GM19240 (cell line): Measurements from ENCODE around the gene SRF.

DNA sequence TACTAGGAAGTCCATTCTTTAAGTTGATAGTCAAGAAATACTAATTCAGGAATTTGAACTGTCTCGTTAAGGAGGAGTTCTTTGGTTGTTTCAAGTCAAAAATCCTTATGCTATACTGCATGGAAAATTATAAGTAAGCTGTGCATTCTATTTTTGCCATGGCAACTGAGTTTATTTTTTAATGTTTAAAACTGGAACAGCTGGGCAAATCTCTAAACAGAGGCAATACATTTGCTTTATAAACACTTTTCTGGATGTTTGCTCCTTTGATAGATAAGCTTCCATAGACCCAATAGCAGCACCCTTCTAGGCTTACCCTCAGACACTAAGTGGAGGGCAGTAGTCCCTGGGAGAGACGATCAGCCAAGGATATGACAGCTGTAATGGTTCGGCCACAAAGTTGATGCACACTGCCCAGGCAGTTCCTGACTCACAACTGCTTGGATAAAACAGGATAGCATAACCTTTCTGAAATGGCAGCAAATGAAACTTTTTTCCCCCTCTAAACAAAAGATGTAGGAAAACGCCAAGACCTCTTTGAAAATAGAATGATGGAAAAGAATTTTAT lies 8.5 kb upstream of the MRPS10 start:
- RRBS: no CpG with 5 or more reads among the region's 4 CpGs

GRCh38 chr6:42259387-42260196 lies 41.9 kb upstream of the MRPS10 start:
- RRBS: 89% methylated on average over 4 of the region's 35 CpGs

DNA sequence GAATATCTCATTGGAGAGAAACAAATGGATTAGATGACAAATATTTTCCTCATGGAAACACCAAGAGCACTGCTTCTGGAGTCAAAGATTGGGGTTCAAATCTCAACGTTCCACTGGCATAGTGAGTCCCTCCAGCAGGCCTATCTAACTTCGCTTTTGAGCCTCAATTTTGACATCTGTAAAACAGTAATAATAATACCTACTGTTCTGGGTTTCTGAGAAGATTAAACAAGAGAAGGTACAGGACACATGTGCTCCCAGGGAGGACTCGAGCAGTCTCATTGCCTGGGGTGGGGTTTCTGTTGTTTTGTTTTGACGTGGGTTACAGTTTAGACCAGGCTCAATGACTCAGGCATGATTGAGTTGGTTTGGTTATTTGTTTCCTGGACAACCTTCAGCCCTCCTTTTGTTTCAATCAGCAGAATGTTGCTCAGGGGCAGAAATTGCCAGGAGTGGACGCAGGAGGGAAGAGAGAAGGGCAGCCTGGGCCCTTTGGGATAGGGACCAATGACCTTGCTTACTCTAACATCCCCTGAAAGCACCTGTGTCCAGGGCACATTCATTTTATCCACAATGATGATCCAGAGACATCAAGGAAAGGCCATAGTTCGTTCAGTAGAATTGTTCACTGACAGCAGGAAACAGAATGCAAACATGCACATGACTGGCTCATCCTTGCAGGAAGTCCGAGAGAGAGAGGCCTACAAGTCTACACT lies 74.4 kb upstream of the MRPS10 start:
- RRBS: no CpG with 5 or more reads among the region's 7 CpGs

GRCh38 chr6:42403100-42403934 lies 48.4 kb downstream of the TRERF1 start:
- RRBS: no CpG with 5 or more reads among the region's 14 CpGs

DNA sequence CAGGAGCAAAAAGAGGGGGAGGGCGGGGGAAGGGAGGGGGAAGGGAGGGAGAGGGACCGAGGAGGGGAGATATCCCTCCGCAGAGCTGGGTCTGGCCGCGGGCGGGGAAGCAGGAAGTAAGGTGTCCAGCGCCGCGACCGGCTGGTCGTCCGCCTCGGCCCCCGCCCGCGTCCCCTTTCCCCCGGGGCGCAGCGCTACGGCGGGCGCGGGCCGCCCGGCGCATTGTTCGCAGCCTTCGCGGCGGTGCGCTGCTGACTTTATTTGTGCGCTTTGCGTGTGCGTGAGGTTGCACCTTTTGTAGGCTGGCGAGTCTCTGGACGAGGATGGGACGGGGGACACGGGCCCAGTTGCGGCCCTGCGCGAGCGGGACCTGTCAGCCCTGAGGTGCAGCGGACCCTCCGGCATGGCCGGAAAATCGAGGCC lies 527 bp upstream of the TRERF1 start:
- RRBS: 2% methylated on average over 8 of the region's 46 CpGs

- RRBS: no CpG with 5 or more reads among the region's 23 CpGs
Measured at GRCh38 chr6:42454175-42455139, 2.7 kb upstream of the TRERF1 start.

- RRBS: no CpG with 5 or more reads among the region's 3 CpGs
Measured at GRCh38 chr6:42573533-42574340, 9.9 kb downstream of the UBR2 start.

- RRBS: 2% methylated on average over 14 of the region's 77 CpGs
Measured at GRCh38 chr6:42782539-42783279, 857 bp downstream of the BICRAL start.

- RRBS: no CpG with 5 or more reads among the region's 1 CpG
Measured at GRCh38 chr6:42784278-42784550, 2.4 kb downstream of the BICRAL start.

DNA sequence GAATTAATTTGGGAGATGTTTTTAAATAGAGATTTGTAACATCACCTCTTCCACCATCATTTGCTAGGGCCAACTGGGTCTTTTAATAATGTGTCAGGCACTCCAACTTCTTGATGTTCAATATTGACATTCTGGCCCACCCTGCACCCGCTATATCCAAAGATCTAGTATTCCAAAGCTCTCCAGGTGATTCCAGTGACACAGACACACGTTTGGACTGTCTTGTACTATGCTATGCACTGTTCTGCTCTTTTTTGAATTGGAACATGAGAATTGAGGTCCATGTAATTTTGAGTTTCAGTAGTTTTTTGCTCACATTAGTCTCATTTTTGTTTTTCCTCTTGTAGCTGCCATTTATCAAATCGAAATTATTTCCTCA lies 2.9 kb downstream of the BICRAL start:
- RRBS: no CpG with 5 or more reads among the region's 3 CpGs

DNA sequence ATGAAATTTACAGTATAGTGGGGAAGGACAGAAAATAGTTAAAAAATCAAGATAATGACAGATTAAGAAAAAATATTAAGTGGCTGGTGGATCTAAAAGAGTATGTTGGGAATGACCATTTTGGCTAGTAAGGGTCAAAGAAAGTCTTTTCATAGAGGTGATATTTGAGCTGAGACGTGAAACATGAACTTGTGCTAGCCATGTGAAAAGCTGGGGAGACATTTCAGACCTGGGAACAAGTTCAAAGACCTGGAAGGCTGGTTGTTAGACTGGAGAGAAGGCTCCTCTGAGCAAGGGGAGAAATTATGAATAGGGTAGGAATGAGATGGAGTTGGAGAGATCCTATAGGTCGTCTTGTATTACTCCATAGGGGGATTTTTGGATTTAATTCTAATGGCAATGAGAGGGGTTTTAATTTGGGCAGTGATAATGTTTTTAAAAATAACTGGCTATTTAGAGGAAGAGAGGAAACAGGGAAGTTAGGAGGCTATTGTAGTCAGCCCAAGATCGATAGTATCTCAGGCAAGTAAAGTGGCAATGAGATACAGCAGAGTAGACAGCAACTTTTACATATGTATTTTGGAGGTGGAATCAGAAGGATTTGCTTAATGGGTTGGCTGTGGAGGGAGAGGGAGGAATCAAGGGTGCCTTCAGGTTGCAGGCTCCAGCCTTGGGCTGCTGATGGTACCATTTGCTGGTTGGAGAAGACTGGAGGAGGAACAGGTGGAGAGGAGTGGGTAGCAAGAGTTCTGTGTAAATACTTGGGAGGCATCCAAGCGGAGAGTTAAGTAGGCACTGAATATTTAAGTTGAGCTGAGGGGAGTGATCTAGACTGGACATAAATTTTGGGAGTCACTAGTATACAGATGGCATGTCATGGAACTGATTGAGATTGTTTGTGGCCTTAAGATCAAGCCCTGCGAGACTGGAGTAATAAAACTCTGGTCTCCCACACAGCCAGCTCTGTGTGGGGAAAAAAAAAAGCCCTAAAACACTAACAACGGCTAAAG lies 5.0 kb downstream of the BICRAL start:
- RRBS: no CpG with 5 or more reads among the region's 6 CpGs

- RRBS: no CpG with 5 or more reads among the region's 13 CpGs
Measured at GRCh38 chr6:42942344-42943240, 13.3 kb downstream of the CNPY3 start.

DNA sequence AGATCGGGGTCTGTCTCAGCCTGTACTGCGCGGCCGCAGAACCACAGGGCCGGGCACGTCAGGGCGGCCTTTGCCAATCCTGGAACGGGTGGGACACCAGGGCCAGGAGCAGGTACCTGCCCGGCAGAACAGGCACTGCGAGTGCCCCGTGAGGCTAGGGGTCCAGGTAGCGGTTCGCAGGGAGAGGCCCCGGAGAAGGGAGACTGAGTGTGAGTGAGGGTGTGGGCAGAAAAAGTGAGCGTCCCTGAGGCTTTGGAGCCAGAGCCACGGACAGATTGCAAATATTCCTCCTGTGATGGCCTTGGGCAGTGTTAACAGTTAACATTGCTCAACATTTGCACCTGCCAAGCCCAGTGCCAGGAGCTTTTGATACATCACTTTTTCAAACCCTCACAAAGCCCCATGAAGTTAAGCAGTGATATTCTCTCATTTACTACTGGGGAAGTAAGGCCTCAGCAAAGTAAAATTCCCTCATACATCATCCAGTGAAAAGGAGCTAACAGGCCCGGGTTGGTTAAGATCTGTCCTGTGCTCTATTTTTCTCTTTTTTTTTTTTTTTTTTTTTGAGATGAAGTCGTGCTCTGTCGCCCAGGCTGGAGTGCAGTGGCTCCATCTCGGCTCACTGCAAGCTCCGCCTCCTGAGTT lies 575 bp downstream of the GNMT start:
- RRBS: 48% methylated on average over 13 of the region's 21 CpGs

DNA sequence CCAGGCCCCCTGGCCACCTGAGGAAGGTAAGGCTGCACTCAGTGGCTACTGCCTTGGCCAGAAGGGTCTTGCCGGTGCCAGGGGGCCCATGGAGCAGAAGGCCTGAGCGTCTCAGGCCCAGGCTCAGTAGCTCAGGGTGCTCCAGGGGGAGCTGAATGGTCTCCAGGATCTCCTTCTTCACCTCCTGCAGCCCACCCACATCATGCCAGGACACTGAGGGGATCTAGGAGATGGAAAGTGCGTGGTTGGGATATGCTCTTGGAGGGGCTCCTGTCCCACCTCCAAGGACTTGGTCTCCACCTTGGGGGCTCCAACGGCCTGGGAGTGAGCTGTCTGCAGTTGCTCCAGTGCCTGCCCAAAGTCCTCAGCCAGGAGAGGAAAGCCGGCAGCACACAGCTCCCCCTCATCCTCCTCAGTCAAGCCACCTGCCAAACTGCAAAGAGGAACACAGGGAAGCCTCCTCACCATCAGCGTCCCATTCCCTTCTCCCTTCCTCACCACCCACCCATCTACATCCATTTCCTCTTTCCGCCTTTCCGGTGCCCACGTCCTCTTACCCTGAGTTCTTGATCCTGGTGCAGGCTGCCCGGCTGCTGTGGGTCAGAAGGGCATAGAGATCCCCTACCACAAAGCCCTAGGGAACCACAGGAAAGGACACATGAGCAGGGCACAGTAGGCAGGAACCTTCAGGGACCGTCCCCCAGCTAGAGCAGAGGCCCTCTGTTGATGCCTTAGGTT lies 5.8 kb downstream of the GNMT start:
- RRBS: no CpG with 5 or more reads among the region's 11 CpGs

- RRBS: no CpG with 5 or more reads among the region's 15 CpGs
Measured at GRCh38 chr6:43054155-43054654, 554 bp upstream of the CUL7 start.

GRCh38 chr6:43075206-43075773 lies 824 bp upstream of the PTK7 start:
- RRBS: no CpG with 5 or more reads among the region's 5 CpGs

- RRBS: 60% methylated on average over 1 of the region's 10 CpGs
Measured at GRCh38 chr6:43096412-43097166, 20.5 kb downstream of the PTK7 start.

DNA sequence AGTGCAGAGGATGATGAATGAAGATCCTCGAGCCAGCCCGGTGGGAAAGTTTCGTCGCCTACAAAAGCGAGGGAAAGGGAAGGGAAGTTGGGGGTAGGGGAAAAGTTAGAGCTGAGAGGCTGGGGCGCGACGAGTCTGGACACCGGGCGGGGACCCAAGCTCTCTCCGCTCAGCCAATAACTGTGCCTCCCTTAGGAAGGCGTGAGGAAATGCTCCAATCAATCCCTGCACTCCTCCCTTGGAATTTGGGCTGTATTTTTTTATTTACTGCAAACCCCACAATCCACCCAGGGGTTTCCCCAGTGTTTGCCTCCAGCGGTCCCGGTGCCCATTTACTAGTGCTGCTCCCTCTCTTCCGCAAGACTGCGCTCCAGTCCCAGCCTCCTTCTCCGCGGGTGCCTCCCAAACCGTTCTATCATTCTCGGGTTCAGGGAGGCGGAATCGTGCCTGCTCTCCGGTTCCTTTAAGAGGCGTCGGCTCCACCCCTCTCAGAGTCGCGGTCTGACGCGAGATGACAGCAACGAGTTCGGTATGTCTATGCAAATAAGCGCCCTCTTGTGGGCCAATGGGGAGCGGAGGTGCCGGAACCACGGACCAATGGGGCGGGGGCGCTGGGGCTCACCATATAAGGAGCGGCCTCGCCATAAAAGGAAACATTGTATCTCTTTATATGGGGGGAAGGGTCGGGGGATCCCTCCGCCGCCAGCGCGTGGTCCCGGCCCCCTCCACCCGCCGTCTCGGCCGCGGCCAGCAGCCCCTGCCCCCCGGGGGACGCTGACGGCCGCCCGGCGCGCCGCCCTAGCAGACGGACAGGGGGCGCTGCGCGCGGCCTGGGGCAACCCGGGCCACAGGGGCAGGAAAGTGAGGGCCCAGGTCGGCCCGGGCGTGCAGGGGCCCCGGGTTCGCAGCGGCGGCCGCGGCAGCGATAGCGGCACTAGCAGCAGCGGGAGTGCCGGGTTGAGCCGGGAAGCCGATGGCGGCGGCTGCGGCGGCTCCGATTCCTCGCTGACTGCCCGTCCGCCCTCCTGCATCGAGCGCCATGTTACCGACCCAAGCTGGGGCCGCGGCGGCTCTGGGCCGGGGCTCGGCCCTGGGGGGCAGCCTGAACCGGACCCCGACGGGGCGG lies at the start of gene SRF:
Gene SRF (plus strand): TSS at position 652 of the 1,126 bp plus-strand sequence.
- RRBS: 3% methylated on average over 35 of the region's 99 CpGs

GRCh38 chr6:43223672-43224240 lies 5.5 kb downstream of the DNPH1 start:
- RRBS: no CpG with 5 or more reads among the region's 3 CpGs